Paraaortic lymph node (tissue), 1 donor: ENCODE measurements around a stretch of chr5.

DNA sequence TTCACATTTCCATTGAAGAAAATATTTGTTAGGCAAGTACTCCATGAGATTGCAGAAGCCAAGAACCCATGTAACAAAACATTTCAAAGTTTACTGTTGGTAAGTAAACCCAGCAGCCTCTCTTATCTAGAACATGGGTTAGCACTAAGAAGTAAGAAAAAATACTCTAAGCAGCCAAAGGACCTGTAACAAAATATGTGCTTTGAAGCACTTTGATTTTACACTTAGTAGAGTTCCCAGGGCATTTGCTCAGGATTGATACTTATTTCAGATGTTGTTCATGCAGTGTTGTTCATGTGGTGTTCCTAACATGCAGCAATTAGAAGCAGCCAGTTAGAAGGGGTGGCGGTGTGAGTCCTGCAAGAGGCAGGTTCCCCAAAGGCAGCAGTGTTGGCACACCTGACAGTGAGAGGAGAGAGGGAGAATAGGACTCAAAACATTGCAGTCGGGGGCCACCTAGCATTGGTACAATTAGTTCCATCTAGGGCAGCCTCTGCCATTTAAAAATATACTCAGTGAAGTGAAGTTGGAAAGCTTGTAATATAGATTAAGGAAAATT is 8.8 kb downstream of the MAP3K1 start:
- PRO-cap, result no peak

DNA sequence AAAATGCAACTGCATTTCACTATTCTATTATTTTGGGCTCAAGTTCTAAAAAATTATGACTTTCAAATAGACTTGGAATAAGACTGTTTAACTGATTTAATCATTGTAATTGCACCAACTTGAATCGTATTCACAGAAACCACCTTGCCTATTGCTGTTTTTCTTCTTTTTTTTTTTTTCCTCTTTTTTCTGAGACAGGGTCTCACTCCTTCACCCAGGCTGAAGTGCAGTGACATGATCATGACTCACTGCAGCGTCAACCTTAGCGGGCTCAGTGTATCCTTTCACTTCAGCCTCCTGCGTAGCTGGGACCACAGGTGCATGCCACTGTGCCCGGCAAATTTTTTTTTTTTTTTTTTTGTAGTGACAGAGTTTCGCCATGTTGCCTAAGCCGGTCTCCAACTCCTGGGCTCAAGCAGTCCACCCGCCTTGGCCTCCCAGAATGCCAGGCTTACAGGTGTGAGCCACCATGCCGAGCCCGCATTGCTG is 13.7 kb downstream of the MAP3K1 start:
- PRO-cap, result no peak

DNA sequence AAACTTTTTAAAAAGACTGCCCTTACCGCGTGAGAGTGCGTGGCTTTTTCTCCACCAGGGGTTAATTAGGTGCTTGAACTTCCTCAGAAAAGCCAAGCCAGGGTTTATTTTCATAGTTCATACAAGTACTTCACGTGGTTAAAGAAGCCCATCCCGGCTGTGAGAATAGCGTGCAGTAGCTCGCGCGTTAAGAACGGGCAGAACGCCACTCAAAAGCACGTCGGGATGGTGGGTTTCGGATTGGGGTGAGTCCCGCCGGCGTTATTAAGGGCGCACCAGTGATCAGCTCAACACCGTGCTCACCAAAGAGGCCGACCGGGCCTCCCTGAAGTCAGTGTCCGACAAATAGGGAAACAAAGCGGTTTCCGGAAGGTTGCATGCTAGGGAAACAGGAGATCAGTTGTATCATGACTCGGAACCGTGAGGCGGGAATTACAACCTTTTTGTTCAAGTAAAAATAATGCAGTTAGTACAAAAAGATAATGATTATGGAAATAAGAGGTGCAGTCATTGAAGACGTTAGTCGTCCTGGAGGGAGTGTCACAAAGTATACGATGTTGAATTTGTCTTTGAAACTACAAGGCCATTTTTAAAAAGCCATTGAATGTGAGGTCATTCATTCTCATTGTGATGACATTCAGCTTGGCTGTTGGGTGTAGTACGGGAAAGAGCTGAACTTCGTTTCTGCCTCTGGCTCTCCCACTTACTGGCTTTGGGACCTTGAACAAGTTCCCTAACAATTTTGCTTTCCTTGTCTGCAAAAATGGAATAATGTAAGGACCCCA is 946 bp downstream of the SETD9 start:
- PRO-cap, result no peak

GRCh38 chr5:56917299-56917881 is 8.0 kb downstream of the SETD9 start:
- PRO-cap, result no peak

DNA sequence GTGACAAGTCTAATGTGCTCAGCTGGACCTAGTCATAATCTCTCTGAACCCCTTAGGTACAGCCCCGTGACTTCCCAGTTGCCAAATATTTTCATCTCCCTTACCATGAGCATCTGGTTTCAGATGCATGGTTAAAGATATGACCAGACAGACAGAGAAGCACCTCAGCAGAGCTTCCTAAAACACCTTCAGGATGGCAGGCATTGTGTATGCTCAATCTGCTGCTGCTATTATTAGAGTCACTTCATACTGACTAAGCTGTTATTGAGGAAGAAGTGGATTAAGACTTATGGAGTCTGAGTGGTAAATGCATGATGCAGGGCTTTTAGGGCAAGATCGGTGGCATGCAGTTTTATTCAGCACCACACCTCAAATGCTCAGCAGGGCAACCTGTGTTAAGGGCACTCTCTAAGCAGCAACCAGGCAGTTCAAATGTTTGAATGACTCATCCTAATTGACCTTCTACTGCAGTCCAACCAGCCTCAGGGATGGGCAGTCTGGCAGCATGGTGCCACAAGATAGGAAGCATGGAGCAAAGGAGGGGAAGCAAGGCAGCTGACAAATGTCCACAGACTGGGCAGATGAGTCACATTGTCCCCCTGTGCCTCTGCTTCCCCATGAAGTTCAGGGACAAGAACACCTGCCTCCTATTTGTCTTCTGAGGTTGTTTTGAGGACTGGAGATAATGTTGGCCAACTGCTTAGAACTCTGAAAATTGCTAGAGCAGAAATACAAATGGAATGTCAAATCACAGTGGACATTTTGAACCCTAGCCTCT is 80.2 kb upstream of the MIER3 start:
- PRO-cap, result no peak

DNA sequence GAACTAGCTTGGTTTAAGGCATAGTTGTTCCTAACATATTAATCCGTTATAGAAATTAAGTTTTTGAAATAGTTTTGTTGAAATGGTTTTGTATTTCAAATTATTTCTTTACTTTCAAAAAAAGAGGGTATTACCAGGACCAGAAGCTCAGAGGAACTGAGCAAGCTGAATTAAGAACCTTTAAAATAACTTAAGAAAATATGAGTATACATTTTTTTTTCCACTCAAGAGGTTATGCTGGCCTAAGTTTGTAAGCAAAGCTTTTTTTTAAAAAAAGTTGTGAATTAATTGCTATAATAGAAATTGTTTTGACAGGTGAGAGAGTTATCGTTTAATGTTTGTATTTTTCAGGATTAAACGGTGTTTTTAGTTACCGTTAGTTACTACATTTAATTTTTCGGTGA is 3.1 kb downstream of the GPBP1 start:
- PRO-cap, result no peak

- PRO-cap, result no peak
Observed at GRCh38 chr5:57636146-57636486, 153.5 kb upstream of the ACTBL2 start.

GRCh38 chr5:57650332-57650962 is 167.8 kb upstream of the ACTBL2 start:
- PRO-cap, result no peak

DNA sequence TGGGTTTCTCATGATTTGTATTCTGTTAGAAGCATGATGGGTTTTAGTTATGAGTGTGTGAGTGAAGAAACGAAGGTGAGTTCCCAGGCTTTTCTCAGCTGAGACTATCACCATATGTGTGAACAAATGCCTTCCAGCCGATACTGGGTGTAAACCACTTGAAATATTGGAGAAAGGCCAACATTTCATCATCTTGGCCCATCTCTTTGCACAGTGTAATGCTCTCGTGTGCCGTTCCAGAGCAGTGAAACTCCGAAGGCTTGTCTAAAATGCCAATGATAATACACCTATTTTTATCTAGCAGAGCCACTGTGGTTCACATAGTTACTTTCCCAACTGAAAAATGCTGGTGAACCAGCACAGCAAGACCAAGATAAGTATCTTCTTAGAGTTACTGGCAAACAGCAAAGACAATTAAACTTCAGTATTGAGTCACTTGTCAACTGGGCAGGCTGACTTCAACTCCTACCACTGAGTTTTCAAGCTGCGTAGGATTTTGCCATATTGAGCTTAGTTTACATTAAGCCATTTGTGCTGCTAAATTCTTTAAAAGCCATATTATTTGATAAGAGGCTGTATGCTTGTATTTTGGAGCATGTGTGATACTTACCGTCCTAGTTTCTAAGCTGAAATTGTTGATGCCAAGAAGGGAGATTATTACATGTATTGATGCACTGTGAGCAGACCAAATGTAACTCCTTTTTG is 379.9 kb upstream of the ACTBL2 start:
- PRO-cap, result no peak

- PRO-cap, result no peak
Observed at GRCh38 chr5:58890699-58892141, 308.3 kb downstream of the RAB3C start.

GRCh38 chr5:59092874-59093526 is 510.1 kb downstream of the RAB3C start:
- PRO-cap, result no peak

DNA sequence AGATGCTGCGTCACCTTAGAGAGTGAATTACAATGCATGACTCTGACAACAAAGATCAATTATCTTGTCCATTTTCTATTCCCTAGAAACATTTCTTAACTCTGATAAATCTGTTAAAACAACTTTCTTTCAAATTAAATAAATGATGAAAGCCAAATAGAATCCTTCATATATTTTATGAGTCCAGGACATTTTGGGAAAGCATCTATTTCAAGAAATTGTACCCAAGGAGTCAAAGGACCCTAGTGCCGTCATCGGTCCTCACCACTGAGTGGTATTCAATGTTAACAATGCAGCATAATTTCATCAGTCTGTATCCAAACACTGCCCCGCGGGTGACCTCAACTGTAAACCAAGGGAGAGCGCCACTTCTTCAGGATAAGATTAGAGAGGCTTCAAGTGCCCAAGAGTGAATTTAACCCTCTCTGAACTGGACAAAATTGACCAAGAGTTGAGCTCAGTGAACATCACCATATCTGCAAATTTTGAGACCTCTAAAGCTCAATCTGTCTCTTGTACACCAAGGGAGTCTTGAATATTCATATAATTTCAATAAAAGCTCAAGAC is 535.9 kb downstream of the PDE4D start:
- PRO-cap, result no peak

DNA sequence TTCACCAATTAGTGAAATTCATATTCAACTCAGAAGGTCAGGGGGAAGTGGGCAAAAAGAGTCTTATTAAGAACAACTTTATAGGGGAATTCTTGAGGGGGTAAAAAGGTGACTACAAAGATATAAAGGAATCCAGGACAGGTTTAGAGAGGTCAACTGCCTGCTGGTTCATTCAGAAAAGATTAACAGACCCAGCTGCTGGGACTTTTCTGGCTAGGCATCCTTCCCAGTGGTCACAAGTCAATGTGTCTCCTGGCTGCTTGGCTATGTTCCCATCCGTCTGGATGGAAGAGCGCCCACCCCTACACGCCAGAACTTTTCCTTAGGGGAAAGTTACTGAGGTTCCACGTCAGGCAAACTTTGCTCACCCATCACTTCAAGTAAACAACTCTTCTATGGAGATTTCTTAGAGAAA is 350.1 kb downstream of the PDE4D start:
- PRO-cap, result no peak

GRCh38 chr5:59548614-59549472 is 344.7 kb downstream of the PDE4D start:
- PRO-cap, result no peak

DNA sequence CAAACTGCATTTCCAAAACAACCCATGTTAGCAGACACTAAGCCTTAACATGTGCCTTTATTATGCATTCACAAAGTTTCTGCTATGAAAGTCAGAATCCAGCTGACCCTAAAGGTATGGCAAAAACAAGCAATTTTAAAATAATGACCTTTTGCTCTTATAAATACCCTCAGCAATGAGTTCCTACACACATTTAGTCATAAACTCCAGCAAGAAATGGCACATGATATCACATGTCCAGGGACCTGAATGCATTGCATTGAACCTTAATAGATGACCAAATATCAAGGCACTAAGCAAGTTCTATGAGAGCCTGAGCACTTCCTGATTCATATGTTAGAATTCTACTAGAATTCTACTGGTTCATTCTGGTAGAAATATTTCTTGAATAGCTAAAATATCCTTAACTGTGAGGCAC is 308.1 kb downstream of the PDE4D start:
- PRO-cap, result no peak

GRCh38 chr5:59965129-59965866 is 71.8 kb upstream of the PDE4D start:
- PRO-cap, result no peak

- PRO-cap, result no peak
Observed at GRCh38 chr5:60699114-60699393, 912 bp downstream of the DEPDC1B start.

GRCh38 chr5:61330243-61330979 is 1.6 kb upstream of the ZSWIM6 start:
- PRO-cap, result unidirectional peak, plus-strand start at chr5:61330597

GRCh38 chr5:61333165-61334124 is 1.4 kb downstream of the ZSWIM6 start:
- PRO-cap, result bidirectional peak, plus-strand start at chr5:61333515, minus-strand start at chr5:61333420

DNA sequence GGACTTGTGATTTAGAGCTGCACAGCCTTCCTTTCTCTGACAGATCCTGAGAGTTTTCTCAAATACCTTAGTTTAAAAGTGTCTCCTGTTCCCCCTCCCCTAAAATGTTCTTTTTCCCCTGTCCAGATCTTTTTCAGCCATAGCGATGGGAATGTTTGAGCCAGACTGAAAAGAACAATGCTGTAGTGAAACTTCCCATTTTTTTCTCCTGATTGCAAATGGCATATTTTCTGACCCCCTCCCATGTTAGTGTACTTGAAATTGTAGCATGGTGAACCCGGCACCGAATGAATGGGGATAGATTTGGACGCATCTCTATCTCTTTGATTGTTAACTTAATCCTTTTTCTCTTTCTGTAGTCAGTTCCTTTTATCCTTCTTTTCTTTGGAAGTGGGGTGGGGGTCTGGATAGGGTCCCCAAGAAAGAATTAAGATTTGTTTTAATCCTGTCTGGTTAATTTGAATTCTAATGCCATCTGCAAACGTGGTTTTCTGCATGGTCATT is 2.1 kb downstream of the ZSWIM6 start:
- PRO-cap, result unidirectional peak, minus-strand start at position 48 of the sequence